GM23338 (cell line): ENCODE measurements around the gene GPR143.

- PRO-cap = no peak
- RAMPAGE, long total RNA = no peak
These were observed 93.0 kb upstream of the DHRSX start for GRCh38 chrX:2593772-2594167.

DNA sequence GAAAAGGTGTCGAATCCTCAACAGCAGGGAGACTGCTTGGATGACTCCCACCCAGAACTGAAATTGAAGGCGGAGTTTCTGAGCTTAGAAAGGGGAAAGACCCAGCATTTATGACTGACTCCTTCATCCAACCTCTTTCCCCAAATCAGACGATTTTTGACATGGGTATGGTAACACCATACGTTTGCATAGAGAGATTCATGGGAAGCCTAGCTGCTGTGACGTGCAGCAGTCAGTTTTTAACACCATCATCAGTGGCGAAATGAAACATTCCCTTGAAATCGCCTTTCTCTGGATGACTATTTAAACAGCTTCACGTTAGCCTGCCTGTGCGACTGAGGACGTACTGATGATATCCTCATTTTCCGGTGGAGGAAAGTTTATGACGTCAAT, 8.2 kb upstream of the XG start:
- PRO-cap = no peak
- RAMPAGE, long total RNA = no peak

DNA sequence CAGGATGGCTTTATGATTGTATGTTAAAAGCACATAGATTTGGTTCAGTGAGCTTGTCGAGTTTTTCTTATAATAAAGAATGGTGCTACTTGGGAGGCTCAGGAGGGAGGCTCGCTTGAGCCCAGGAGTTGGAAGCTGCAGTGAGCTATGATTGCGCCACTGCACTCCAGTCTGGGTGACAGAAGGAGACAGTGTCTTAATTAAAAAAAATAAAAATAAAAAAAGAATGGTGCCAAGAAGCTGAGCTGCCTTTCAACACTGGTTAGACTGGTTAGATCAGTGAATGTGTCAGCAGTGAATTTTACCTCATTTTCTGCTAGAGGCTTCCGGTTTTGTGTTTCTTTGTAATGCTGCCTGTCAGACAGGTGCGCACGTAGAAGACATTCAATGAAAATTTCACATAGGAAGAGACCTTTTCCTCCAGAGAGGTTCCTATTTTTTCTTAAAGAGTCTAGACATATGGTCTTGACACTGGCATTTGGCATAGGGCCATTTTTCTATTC, 15.1 kb upstream of the ARSF start:
- PRO-cap = no peak
- RAMPAGE, long total RNA = no peak

DNA sequence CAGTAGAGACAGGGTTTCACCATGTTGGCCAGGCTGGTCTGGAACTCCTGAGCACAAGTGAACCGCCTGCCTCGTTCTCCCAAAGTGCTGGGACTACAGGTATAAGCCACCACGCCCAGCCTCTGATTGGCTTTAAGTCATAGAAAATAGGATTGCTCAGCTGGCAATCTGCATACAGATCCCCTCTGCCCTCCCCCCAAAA, 469 bp upstream of the PRKX start:
- PRO-cap = bidirectional peak, plus-strand start outside the sequence, minus-strand start at position 89 of the sequence
- RAMPAGE, long total RNA = no peak

DNA sequence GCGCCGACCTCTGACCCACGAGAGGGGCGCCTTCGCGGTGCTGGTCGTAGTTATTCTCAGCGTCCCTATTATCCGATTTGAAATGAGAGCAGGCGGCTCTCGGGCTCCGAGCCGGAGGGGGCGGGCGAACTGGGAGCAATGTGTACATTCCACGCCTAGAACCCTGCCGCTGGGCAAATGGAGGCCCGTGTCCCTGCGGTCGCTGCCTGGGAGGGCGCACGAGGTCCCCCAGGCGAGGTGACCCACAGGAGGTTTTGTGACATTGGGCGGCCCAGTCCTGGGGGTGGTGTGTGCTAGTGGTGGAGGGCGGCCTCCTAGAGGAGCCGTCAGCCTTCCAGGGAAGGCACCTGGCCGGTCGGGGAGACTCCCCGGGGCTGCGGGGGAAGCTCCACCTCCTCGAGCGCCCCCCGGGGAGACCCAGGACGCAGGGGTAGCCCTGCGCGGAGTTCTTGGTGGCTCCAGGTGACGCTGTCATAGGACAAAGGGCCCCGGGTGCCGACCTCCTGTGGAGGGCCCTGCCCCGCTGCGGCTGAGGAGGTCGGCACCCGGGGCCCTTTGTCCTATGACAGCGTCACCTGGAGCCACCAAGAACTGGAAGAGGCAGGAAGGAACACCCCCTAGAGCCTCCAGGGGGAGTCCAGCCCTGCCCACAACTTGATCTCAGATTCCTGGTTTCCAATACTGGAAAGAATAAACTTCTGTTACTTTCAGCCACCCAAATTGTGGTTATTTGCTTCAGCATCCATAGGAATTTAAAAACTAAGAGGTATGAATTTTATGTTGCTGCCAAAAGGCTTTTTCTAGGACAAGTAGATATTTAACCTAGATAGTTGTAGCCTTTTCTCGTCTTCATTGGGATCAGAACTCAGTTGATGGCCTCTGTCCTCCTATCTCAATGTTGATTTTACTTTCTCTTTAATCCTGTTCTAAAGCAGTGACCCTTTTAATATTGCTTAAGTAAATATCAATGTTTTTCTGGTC, 102.8 kb upstream of the PRKX start:
- PRO-cap = bidirectional peak, plus-strand start at position 147 of the sequence, minus-strand start at position 79 of the sequence; unidirectional peak, minus-strand start at position 593 of the sequence
- RAMPAGE, long total RNA = no peak

DNA sequence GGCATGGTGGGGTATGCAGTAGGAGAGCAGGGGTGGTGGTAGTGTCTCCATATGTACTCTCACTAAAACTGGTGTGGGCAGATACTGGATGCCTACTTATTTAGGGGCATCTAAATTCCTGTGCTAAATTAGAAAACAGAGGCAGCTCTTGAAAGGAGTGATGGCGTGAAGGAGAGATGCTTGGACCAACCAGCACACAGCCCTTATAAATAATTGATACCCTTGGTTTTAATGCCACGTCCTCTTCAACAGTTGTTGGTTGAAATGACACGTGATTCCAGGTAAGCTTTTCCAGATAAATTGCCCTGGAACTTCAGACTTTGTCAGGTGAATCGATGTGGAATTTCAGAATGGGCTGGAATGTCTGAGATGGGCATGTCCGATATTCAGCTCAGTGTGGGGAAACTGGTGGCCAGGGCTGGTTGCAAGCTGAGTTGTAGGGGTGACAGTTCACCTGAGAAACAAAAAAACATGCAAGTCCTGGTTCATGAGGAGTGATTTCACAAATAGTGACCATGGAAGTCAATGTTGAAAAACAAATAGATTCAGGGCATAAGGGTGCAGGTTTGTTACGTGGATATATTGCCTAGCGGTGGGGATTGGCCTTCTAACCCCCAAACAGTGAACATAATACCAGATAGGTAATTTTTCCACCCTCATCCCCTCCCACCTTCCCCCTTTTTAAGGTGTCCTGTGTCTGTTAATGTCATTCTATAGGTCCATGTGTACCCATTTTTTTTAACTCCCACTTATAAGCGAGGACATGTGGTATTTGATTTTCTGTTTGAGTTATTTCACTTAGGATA, 104.1 kb upstream of the PRKX start:
- PRO-cap = no peak
- RAMPAGE, long total RNA = no peak

GRCh38 chrX:4484125-4484762, 770.8 kb upstream of the PRKX start:
- PRO-cap = bidirectional peak, plus-strand start at chrX:4484520, minus-strand start at chrX:4484372
- RAMPAGE, long total RNA = no peak

DNA sequence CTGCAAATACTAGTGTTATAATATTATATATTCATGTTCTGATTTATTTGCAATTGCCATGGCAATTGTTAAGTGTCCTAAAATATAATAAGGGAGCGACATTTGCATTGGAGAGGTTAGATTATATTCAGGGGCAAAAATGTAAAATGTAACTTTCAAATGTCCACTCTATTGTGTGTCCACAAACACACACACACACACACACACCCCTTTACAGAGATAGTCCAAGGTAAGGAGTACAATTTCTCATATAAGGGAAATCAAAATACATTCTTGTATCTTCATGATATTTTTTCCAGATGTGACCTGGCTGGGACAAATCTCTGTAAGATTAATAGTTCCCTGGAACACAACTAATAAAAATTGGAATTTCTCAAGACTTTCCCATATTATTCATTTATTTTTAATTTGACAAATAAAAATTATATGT, 847.1 kb upstream of the PRKX start:
- PRO-cap = no peak
- RAMPAGE, long total RNA = no peak

- PRO-cap = no peak
- RAMPAGE, long total RNA = no peak
These were observed 1176.6 kb downstream of the NLGN4X start for GRCh38 chrX:5052064-5052465.

- PRO-cap = no peak
- RAMPAGE, long total RNA = no peak
These were observed 135.1 kb upstream of the STS start for GRCh38 chrX:7012341-7012895.

DNA sequence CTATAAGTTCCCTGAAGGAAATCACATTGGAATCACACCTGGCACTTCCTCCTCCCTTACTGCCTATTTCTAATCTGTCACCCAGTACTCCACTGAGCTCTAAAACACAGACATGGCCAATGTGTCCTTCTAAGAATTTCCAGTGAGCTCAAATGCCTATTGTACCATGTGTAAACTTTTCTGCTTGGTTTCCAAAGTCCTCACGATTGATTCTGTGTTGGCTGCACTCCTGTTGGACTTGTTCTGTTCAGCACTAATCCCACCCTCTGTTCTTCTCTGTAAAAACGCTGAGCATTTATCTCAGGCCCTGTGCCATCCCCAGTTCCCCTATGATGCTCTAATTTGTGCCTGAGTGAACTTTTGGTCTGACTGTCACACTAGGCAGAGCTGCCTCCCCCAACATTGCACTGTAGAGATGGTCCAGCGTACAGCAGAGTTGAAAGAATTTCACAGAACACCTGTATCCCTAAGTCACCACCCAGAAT, 76.2 kb upstream of the STS start:
- PRO-cap = no peak
- RAMPAGE, long total RNA = no peak

- PRO-cap = no peak
- RAMPAGE, long total RNA = no peak
These were observed 38.3 kb upstream of the STS start for GRCh38 chrX:7108919-7109833.

DNA sequence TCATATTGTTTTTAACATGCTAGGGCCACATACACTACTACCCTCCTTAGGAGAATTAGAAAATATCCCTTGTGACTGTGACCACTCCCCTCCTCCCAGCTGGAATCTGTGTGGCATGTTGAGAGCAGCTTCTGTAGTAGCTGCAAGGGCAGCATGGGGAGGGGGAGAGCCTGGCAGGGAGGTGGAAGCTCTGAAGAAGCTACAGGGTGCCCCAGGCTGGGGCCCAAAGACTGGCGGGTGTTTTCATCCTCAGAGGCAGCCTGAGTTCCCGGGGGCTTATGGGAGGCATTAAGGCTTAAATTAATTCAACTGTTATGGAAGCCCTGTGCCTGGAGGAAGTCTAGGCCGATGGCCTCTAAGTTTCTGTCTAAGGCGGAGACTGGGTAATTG, 37.6 kb upstream of the STS start:
- PRO-cap = no peak
- RAMPAGE, long total RNA = no peak

DNA sequence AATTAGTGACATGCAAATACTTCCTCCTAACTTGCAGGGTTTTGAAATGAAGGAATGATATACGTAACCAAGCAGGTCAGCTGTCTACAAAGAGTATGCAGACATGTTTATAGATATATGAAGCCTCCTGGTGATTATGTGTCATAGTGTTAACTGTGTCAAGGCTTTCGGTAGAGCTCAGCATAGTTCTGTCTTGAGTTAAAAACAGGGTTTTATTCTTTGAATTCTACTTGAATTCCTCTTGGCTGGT, 729 bp upstream of the STS start:
- PRO-cap = no peak
- RAMPAGE, long total RNA = no peak

DNA sequence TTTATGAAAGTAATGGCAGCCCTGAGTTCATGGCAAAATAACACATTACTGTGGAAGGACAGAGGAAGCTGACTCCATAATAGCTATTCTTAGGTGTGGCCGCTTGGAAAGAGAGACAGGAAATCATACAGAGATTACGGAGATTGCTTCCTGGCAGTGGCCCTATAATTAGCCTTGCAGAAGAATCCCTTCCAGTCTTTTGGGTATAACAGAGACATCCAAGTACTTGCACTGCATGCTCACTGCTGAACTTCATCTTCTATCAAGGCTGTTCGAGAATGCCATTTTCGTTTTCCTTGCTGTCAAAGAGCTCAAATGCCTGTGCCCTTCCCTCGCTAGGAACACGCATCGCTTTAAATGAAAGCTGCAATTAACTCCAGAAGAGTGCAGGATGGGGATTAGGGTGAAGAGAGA, 133.0 kb upstream of the VCX start:
- PRO-cap = no peak
- RAMPAGE, long total RNA = no peak

GRCh38 chrX:8170594-8170863, 538 bp downstream of the VCX2 start:
- PRO-cap = no peak
- RAMPAGE, long total RNA = no peak

DNA sequence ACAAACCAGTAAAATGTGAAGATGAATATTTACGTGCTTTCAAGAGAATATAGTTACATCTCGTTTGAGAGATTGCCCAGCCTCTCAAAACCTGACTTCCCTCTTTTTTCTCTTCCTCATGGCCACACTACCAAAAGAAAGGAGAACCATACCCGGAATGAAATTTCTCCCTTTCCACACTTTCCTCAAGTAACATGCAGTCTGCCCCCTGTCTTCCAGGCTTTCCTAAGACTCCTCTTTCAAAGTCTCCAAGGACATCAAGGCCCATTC, 50.6 kb downstream of the ANOS1 start:
- PRO-cap = no peak
- RAMPAGE, long total RNA = no peak

DNA sequence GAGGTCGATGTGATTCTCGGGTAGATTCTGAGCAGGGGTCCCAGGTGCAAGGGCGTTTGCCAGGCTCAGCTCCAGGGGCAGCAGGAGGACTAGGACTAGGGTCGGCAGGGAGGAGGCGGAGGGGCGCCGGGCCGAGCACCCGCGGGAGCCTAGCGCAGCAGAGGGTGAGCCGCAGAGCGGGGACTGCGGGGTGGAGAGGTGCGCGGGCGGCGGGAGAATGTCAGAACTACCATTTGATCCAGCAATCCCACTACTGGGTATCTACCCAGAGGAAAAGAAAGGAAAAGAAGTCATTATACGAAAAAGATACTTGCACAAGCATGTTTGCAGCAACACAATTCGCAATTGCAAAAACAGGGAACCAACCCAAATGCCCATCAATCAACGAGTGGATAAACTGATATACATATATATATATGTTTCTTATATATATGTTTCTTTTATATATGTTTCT, 16.8 kb downstream of the FAM9A start:
- PRO-cap = no peak
- RAMPAGE, long total RNA = no peak

DNA sequence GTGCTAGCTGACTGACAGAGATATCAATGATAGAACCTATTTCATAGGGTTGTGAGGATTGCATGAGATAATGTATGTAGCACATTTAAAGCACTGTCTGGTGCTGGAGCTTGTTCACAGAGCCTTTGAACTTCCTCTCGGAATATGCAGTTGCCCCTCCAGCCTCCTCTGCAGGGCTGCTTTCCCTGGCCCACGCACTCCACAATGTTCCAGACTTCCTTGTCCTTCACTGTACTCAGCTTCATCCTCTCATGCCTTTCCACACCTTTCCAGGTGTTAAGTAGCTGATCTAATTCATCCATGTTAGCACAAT, 85.2 kb upstream of the TBL1X start:
- PRO-cap = no peak
- RAMPAGE, long total RNA = no peak

- PRO-cap = bidirectional peak, plus-strand start at chrX:9765432, minus-strand start at chrX:9765310; bidirectional peak, plus-strand start at chrX:9765956, minus-strand start at chrX:9765847
- RAMPAGE, long total RNA = no peak
These were observed at the start of gene GPR143 for GRCh38 chrX:9765179-9766065. TSS of gene GPR143 (minus strand) at chrX:9765847.